GM23338 (cell line): ENCODE measurements around a stretch of chr14.

- PRO-cap = no peak
- RAMPAGE, long total RNA = no peak
These were observed 167.8 kb upstream of the FOXN3 start for GRCh38 chr14:89584750-89585309.

GRCh38 chr14:89599096-89599588, 182.1 kb upstream of the FOXN3 start:
- PRO-cap = no peak
- RAMPAGE, long total RNA = no peak

DNA sequence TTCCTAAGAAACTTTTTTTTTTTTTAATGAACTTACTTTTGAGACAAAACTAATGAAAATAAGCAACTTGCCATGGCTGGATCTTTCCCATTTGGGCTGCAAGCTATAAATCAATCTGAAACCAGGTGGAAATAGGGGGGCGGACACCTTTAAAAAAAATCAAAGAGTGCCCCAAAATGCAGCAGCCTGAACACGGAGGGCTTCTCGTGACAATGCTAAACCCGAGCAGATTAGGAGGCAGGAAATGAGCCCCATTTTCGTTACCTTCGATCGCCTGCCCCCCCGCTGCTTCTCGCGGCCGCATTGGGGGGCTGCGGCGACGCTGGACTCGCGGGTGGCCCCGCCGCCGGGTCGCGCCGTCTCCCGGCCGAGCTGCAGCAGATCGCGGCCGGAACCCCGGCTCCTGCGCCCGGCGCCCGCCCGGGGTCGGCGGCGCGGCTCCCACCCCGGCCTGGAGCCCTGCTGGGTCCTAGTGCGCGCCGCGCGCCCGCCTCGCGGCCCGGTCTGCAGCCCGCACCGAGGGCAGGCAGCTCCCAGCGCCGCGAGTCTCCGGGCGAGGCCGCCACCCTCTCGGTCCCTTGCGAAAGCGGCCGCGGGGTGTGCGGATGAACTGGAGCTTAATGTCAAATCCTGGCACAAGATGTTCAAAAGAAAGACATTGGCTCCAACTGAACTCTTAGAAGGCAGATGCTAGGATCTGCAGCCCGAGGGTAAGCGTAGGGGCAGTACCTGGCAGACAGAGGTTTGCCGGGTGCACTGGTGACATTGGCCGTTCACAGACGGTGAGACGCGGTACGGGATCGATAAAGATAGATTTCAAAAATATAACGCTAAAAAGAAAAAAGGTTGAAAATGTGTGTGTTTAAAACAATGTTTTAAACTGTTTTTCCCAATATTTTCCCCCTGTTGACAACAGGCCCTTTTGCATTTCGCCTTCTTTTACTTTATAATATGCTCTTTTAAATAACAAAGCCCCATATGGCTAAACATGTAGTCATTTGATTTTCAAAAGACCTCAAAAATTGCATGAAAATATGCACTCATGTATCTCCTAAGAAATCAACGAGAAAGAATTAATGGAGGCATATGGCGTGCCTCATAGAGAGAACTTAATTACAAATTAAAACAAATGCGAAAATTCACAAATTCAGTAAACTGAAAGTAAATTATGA, 202.1 kb upstream of the FOXN3 start:
- PRO-cap = bidirectional peak, plus-strand start at position 472 of the sequence, minus-strand start at position 727 of the sequence
- RAMPAGE, long total RNA = no peak

- PRO-cap = no peak
- RAMPAGE, long total RNA = no peak
These were observed 162.0 kb downstream of the EFCAB11 start for GRCh38 chr14:89792543-89792856.

GRCh38 chr14:89912401-89913208, 41.9 kb downstream of the EFCAB11 start:
- PRO-cap = no peak
- RAMPAGE, long total RNA = no peak

DNA sequence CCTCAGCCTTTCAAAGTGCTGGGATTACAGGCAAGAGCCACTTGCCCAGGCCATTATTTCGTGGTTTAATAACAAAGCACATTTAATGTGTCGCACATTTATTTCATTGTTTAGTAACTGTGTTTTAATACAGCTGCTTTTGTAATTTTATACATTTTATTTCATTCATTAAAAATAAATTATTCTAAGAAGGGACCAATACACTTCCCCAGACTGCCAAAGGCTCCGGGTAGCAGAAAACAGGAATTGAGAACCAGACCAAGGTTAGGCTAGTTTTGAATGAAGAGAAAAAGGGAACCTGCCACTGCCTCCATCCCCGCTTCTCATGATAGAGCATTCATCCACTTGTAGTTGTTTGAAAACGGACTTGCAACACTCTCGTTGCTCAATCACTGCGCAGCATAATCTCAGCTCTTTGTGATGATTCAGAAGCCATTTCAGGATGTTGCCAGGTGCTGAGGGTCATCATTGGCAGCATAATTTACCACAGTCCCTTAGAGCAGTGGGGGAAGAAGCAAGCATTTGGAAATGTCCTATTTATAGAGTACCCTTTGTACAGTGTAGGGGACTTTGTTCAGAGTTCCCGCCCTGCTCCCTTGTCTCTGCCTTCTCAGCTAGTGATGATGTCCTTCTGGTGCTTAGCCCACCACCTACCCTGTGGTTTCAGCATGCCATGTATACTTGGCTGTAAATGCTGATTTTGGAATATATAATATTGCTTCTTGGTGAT, 25.6 kb downstream of the KCNK13 start:
- PRO-cap = no peak
- RAMPAGE, long total RNA = no peak

GRCh38 chr14:90511889-90512481, 115.2 kb downstream of the CALM1 start:
- PRO-cap = no peak
- RAMPAGE, long total RNA = no peak

GRCh38 chr14:90518101-90518651, 121.3 kb downstream of the CALM1 start:
- PRO-cap = no peak
- RAMPAGE, long total RNA = no peak

DNA sequence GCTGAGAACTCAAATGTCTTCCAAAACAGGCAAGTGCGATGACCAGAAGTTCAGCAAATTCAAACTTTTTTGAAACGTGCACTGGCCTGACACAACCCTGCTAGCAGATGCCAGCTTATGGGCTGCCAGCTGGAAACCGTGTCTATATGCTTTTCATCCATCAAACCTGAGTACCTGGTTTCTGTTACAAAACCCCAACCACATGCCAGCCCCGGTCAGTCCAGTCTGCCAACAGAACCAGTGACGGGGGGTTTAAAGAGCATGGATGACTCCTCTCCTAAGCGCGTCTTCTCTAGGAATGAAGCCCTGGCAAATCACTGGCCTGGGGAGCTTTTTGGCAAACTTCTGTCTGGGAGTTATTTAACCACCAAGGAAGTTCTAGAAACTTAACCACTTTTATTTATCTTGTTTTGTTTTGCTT, 189.6 kb downstream of the TTC7B start:
- PRO-cap = no peak
- RAMPAGE, long total RNA = no peak

GRCh38 chr14:90630247-90630942, 185.8 kb downstream of the TTC7B start:
- PRO-cap = no peak
- RAMPAGE, long total RNA = no peak

DNA sequence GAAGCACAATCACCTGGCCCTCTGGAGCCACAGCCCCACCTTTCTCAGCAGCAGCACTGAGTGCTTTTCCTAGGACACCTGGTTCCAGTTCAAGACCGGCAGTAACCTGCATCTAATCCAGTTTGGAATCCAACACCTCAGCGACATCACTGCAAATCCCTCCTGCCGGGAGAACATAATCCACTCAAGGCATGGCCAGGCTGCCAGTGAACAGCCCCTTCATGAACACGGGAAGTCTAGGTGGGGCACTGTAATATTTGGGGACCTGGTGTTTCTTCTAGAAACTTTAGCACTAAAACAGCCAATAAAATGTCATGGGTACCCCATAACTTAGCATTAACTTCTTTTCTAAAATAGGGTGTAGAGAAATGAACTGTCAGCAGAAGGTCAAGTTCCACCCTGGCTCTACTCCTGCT, 76.9 kb downstream of the TTC7B start:
- PRO-cap = no peak
- RAMPAGE, long total RNA = no peak

GRCh38 chr14:91022311-91022865, 38.1 kb downstream of the RPS6KA5 start:
- PRO-cap = no peak
- RAMPAGE, long total RNA = no peak

GRCh38 chr14:91059300-91059917, 1.0 kb downstream of the RPS6KA5 start:
- PRO-cap = no peak
- RAMPAGE, long total RNA = no peak

GRCh38 chr14:91087599-91088061, 26.2 kb upstream of the DGLUCY start:
- PRO-cap = no peak
- RAMPAGE, long total RNA = no peak

GRCh38 chr14:91090572-91091179, 23.2 kb upstream of the DGLUCY start:
- PRO-cap = no peak
- RAMPAGE, long total RNA = no peak

GRCh38 chr14:91125675-91126407, 12.0 kb downstream of the DGLUCY start:
- PRO-cap = no peak
- RAMPAGE, long total RNA = no peak

DNA sequence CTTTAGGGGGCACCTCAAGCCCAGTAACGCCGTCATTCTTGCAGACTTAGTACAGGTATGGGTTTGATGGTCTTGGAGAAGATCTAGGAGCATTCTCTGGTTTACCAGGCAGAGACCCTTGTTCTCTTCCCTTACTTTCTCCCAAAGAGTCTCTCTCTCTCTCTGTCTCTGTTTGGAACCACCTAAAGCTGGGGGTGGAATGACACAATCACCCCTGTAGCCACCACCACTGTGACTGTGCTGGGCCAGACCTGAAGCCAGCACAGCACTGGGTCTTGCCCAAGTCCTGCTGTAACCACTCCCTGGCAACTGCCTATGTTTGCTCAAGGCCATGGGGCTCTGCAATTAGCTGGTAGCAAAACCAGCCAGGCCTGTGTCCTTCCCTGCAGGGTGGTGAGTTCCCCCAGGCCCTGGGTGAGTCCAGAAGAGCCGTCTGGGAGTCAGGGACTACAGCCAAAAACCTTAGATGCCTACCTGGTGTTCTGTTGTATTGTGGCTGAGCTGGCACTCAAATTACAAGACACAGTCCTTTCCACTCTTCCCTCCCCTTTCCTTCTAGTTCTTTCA, 50.7 kb downstream of the DGLUCY start:
- PRO-cap = no peak
- RAMPAGE, long total RNA = no peak

DNA sequence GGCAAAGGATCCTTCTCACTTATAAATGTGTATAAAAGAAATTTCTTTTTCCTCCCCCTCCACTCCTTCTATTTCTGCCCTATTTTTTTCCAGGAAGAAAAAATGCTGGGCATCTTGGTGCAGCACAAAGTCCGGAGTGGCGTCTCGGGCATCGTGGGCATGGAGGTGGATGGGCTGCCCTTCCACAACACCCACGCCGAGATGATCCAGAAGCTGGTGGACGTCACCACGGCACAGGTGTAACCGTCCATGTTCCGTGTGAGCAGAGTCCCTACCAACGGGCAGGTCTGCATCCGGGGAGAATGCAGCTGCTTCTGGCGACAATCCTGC, 19.9 kb downstream of the GPR68 start:
- PRO-cap = no peak
- RAMPAGE, long total RNA = no peak

DNA sequence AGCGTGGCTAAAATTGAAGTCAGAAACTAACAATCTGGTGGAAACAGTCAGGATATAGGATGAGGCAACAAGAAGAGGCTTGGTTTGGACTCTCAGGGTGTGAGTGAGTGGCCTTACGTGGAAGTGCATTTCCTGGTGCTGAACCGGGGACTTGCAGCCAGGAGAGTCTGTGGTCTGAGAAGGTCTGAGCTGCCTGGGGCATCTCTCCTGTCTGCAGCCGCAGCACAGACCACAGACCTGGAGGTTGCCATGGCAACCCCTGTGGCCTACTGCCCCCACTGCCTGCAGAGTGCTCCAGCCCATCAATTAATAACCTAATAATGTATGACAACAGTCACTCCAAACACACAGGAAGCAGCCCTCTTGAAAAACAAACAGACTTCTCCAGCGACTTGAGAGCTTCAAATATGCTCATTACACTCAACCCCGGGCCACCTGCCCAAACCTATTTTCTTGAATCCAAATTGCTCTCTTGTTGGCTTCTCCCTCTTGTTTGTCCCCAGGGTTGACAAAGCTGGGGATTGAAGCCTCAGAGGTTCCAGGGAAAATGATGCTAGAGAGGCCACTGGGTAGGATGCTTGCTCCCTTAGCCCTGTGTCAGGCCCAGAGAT, 5.7 kb upstream of the GPR68 start:
- PRO-cap = no peak
- RAMPAGE, long total RNA = no peak

GRCh38 chr14:91269087-91269825, 24.8 kb upstream of the GPR68 start:
- PRO-cap = no peak
- RAMPAGE, long total RNA = no peak